Rectum (tissue), 1 donor: Measurements from ENCODE around the genes FABP6 and CCNG1.

GRCh38 chr5:159864789-159865807, 51.2 kb upstream of the ADRA1B start:
- PRO-cap: no peak

- PRO-cap: no peak
These were observed 913 bp downstream of the ADRA1B start for GRCh38 chr5:159917019-159917771.

DNA sequence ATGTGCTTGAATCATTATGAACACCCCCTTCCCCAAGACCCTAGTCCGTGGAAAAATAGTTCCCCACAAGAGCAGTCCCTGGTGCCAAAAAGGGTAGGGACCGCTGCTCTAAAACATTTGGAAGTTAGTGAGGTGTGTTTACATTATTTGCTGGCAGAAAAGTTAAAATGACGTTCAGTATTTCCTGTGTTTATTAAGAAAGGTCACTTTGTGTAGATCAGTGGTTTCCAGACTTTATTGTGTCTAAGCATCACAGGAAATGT, 11.9 kb downstream of the TTC1 start:
- PRO-cap: unidirectional peak, minus-strand start at position 119 of the sequence

- PRO-cap: no peak
These were observed 52.7 kb downstream of the TTC1 start for GRCh38 chr5:160061643-160062004.

GRCh38 chr5:160080313-160080871, 38.9 kb downstream of the PWWP2A start:
- PRO-cap: no peak

- PRO-cap: bidirectional peak, plus-strand start at chr5:160165993, minus-strand start at chr5:160165702
These were observed 46.2 kb upstream of the PWWP2A start for GRCh38 chr5:160165076-160166177.

DNA sequence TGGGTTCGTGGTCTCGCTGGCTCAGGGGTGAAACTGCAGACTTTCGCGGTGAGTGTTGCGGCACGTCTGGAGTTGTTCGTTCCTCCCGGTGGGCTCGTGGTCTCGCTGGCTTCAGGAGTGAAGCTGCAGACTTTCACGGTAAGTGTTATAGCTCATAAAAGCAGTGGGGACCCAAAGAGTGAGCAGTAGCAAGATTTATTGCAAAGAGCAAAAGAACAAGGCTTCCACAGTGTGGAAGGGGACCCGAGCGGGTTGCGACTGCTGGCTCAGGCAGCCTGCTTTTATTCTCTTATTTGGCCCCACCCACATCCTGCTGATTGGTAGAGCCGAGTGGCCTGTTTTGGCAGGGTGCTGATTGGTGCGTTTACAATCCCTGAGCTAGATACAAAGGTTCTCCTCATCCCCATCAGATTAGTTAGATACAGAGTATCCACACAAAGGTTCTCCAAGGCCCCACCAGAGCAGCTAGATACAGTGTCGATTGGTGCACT, 36.1 kb upstream of the FABP6 start:
- PRO-cap: no peak

DNA sequence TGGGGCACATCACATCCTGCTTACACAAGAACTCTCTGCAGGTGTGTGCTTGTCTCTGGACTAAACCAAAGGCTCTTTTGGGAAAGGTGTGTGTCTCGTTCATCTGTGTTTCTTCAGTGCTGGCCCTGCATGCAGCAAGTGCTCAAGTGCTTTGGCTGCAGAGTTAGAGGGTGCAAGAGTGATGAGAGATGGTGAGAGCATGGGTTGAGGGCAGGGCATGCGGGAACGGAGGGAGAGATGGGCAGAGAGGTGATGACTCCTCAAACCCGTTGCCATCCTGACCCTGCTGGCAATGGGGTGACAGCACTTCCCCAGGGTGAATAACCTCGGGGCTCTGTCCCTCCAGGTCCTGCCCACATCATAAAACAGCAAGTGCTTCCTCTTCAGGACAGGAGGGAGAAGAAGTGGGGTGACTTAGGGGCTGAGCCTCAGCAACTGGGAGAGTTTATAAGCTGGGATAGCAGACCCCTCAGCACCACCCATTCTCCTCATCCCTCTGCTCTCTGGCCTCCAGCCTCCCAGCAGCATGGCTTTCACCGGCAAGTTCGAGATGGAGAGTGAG, at the start of gene FABP6:
FABP6 (plus strand) TSS at position 475 of the 562 bp plus-strand sequence.
- PRO-cap: no peak

DNA sequence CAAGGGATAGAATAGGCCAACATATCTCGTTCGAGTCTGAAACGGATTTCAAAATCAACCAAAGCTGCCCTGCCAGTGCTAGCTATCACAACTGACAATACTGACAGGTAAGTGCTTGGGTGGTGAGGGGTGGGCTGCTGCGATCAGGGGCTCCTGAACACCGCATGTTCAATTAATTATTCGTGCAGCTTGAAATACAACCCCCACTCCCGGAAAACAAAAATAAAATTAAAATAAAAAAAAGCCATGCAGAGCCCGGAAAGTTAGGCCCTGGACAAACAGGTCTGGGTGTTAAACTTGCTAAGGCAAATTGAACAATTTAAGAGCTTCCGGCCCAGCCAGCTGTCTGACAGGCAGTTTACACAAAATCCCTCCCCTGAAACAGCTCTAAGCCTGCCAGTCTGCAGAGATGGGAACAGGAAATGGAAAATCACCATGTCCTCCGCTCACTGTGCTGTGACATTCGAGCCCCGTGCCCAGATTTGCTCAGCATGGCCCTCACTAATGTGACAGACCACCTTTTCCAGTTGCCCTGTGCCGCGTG, 41.2 kb downstream of the CCNJL start:
- PRO-cap: bidirectional peak, plus-strand start at position 406 of the sequence, minus-strand start at position 370 of the sequence

DNA sequence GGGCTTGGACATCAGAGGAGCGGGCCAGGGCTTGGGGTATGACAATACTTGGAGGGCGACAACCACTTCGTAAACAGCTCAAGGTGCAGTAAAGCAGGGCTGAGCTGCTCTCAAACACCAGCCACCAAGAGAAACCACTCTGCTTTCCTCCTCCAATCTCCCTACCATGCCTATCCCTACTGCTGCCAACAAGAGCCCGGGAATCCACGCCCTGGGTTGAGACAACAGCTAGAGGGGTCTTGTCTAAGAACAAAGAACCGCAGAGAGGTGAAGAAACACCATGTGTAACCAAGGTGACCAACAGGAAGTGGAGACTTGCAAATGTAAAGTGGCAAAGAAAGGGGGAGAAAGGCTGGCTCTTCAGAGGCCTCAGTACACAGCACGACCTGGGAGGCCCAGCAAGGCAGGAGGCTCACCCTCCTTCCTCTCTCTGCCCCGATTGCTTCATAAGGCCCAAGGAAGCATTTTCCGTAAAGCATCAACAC, 18.5 kb downstream of the CCNJL start:
- PRO-cap: no peak

DNA sequence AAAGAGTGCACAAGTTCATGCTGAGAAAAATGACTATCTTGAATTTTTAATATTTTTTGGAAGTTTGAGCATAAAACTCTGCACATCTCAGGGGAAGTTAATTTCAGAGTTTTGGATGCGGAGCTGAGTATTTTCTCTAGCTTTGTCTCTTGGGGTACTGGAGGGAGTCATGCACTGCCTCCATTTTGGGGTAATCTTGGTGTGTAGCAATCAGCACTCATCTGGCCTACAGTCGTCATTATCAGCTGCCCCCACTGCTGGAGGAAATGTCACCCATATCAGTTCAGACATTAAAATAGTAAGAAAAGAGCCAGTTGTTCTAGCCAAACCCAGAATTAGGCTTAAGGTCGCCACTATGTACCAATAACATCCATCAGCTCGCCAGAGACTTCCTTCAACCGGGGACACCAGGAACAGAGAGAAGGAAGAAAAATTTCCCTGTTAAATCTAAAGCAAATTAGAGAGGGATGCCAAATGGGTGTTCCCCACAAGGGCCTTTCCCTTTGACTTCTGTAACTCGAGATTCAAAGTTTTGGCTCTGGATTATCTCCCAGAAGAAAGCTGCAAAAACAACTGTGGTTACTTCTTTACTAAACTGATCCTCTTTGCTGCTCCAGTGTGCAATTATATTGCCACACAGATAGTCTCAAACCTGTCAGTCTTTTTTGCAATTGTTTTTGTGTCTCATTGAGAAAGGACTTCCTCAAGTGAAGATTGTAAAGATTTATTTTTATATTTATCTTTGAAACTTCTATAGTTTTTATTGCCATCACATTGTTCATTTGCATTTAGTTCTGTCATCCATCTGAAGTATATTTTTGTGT, 49.2 kb downstream of the PTTG1 start:
- PRO-cap: no peak

- PRO-cap: bidirectional peak, plus-strand start at chr5:160635293, minus-strand start at chr5:160635059
These were observed 213.2 kb downstream of the PTTG1 start for GRCh38 chr5:160634778-160635374.

- PRO-cap: bidirectional peak, plus-strand start at chr5:160694312, minus-strand start at chr5:160694189
These were observed 158.0 kb downstream of the ATP10B start for GRCh38 chr5:160693931-160694447.

DNA sequence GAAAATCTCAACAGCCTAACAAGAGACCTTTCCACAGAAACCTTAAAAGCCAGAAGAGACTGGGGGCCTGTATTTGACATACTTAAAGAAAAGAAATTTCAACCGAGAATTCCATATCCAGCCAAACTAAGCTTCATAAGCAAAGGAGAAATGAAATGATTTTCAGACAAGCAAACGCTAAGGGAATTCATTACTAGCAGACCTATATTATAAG, 540.5 kb upstream of the CCNG1 start:
- PRO-cap: no peak

- PRO-cap: bidirectional peak, plus-strand start at chr5:163437628, minus-strand start at chr5:163437294; unidirectional peak, plus-strand start at chr5:163437811; bidirectional peak, plus-strand start at chr5:163437941, minus-strand start at chr5:163437905; bidirectional peak, plus-strand start at chr5:163438102, minus-strand start at chr5:163438076
These were observed at the start of gene CCNG1 for GRCh38 chr5:163437442-163438402. TSS of gene CCNG1 (plus strand) at chr5:163437595.

GRCh38 chr5:163443817-163444818, 6.7 kb downstream of the CCNG1 start:
- PRO-cap: no peak

GRCh38 chr5:163449807-163450369, 10.0 kb downstream of the NUDCD2 start:
- PRO-cap: unidirectional peak, plus-strand start at chr5:163450113

- PRO-cap: no peak
These were observed 645.9 kb upstream of the WWC1 start for GRCh38 chr5:167645543-167645892.

DNA sequence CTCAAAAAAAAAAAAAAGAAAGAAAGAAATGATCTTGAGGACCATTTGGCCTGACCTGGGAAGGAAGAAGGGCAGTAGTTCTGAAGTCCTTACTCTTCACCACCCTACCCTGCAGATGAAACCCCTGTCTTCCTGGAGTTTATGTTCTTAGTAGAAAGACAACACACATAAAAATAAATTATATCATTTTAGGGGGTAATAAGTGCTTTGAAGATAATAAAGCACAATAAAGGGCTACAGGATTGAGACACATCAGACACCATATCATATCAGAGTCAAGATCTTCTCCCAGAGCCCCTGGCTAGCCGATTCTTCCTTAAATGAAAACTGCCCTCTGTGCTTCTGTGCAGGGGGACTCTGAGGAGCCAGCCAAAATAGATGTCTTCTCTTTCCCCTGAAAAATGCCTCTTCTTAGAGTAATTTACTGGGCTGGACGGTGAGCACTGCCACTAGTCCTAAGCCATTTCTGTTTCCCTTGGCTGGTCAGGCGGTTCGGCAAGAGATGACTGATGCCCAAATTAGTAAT, 203.8 kb upstream of the WWC1 start:
- PRO-cap: no peak

DNA sequence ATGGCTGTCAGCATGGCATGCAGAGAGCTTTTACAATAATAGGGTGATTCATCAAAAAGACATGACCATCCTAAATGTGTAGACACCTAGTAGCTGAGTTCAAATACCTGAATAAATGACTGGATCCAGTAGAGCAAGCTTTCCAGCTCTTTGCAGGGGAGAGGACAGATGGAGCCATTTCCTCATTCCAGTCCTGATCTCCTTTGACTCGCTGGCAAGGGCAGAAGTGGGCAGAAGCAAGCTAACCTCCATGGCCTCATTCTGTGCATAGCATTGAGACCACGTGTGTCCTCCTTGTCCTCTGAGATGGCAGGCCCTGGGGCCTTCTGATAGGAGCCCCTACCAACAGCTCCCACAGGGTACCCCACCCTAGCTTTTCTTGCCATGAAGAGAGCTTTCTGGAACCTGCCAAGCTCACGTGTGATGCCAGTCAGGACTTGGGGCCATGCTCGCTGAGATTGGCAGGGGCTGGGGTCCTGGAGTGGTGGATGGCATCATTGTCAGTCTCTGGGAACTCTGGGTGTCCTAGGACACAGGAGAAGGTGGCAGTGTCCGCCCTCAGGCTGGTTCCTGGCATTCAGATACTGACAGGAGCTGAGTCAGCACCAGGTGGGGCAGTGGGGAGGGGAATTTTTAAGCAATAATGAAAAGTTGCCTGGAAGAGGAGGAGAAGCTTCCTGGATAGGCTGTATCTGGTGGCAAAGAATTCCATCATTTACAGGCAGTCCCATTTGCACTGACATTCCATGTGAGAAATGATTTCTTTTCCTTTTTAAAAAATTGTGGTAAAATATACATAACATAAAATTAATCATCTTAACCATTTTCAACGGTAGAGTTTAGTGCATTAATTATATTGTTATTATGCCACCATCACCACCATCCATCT, 33.7 kb downstream of the WWC1 start:
- PRO-cap: no peak